Iris pigment epithelial cell (primary cell): Measurements from ENCODE around the genes MTMR4, TRIM37, YPEL2 and USP32.

- RRBS, result no CpG with 5 or more reads among the region's 7 CpGs
Measured at GRCh38 chr17:58313970-58314665, 14.5 kb downstream of the TSPOAP1 start.

DNA sequence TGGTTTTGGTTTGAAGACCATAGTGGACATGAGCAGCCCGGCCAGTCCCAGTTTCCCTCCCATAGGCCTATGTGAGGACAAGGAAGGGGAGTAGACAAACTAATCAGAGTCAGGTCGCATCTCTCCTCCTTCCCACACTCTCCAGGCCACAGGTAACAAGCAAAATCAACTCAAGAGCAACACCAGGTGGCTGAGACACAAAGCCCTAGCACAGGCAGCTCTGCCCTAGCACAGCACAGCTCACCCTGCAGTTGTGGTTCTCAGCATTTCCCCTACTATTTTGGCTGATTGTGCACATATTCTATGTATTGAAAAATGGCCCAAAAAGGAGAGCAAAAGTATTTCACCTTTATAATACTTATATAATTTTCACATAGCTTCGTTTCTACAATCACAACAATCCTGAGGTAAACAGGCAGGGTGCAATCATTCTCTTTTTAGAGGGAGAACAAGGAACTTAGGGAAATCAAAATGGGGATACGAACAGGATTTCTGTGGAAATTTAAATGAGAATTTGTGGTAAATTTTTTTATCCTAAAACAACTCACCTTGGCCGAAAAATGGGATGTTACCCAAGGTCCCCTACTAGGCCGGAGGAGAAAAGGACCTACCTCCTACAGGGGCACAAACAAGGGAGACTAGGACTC lies 7.0 kb downstream of the SUPT4H1 start:
- RRBS, result no CpG with 5 or more reads among the region's 6 CpGs

DNA sequence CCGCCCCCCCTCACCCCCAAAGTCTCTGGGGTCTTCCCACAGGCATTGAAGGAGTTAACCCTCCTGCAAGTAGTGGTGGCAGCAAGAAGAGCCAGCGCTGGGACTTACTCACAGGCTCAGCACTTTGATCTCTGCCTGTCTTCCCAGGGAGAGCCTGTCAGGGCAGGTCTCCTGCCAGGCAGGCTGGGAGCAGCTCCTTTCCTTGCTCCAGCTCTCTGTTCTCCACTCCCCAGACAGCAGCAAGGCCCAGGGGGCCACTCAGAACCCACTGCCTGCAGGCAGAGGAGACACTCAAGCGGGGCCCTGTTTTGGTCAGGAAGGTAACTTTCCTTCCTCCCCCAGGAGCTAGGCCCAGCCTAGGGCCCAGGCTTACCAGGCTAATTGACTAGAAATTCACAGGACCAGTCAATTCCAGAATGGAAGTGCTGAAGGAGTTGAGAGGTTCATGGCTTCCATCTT lies 12.7 kb upstream of the SUPT4H1 start:
- RRBS, result no CpG with 5 or more reads among the region's 3 CpGs

GRCh38 chr17:58375065-58375738 lies 23.2 kb upstream of the SUPT4H1 start:
- RRBS, result no CpG with 5 or more reads among the region's 9 CpGs

GRCh38 chr17:58376941-58377829 lies 25.2 kb upstream of the SUPT4H1 start:
- RRBS, result no CpG with 5 or more reads among the region's 6 CpGs

DNA sequence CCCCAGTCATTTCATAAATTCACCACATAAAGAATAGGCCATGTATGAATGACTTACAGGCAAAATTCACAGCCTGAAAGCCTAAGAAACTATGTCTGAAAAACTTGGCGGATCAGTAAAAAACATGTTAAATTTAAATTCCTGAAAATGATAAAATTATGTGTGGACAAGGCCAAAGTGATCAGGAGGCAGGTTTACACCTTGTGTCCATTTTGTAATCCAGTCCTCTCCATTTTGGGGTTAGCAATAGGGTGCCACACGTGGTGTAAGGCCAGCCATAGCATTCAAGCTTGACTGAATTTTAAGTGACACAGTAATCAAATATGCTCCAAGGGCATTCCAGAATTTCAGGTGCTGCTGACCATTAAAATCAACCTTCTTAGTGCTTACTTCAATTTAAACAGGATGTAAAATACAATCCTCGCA lies 2.8 kb downstream of the RNF43 start:
- RRBS, result no CpG with 5 or more reads among the region's 3 CpGs

DNA sequence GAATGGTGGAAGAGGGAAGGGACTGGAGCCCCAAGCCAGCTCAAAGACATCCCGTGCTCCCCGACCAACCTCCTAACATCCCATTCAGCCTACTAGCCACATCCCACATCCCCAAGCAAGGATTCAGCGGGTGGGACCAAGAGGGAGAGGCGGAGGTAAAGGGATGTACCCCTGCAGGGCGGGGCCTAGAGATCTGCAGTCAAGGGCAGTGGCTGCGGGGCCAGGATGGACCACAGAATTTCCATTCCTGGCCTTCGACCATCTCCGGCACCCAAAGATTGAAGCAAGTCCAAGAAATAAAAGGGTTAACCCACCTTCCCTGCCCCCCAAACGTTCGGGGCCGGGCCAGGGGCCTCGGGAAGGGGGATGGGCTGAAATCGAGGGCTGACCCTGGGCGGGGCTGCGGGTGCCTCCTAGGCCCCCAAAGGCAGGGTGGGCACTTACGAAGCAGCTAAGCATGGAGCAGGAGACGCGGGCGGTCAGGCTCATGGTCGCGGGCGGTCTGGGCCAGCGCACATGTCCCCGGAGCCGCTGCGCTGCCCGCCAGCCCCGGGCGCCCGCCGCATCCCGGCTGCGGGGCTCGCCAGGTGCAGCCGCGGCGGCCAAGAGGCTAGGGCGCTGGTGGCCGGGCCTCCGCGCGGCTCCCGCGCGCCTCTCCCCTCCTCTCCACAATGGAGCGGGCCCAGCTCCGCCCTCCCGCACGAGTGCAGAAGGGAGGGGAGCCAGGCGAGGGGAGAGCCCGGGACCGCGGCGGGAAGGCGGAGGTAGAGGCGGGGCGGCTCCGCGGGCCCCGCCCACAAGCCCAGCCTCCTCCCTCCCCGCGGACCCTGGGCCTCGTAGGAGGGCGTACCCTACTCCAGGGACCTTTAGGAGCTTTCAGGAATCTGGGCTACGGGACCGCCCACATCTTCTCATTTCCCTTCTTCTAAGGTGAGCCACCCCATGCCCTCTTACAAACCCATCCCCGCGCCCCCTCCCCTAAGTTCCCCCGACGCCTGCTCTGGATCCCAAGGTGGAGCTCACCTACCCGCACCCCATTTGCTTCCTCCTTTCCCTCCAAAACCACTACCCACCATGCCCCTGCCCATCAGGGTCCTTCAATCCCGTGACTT lies at the start of gene MTMR4:
Gene MTMR4 (minus strand): TSS at position 720 of the 1,112 bp plus-strand sequence.
- RRBS, result 9% methylated on average over 14 of the region's 72 CpGs

GRCh38 chr17:58538992-58539363 lies 5.2 kb downstream of the SEPTIN4 start:
- RRBS, result no CpG with 5 or more reads among the region's 5 CpGs

GRCh38 chr17:59093541-59094234 lies 13.0 kb downstream of the TRIM37 start:
- RRBS, result no CpG with 5 or more reads among the region's 11 CpGs

GRCh38 chr17:59106570-59107735 lies at the start of gene TRIM37:
Gene TRIM37 (minus strand): TSS chr17:59106880.
- RRBS, result 2% methylated on average over 15 of the region's 85 CpGs

DNA sequence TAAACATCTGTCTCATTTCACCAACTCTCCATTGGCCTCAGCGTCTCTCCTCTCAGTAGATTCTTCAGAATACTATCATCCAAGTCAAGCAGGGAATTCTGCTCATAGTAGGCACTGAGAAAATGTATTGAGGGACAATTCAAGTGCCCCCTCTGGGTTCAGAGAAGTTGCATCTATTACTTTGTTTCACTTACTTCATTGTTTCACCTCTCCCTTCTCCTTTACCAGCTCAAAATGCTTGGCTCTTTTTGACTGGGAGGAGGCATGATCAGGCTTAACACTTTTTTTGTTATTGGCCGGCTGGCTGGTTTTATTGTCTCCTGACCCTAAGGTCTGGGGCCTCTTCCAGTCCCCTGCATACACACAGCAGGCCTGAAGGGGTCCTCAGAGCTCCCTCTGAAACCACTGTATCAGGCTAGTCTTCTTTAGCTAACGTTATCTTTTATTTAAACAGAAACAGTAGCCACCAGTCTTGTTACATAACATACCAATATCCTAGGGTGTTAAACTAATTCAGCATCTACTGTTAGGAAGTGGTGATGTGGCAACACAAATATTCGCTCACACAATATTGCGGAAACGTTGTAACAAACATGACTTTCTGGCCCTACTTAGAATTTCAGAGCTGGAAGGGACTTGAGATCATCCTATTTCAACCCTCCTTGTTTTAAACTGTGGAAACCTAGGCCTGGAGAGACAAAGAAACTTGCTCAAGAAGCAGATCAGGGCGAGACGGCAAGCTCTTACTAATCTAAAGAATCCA lies 1.9 kb upstream of the YPEL2 start:
- RRBS, result no CpG with 5 or more reads among the region's 8 CpGs

DNA sequence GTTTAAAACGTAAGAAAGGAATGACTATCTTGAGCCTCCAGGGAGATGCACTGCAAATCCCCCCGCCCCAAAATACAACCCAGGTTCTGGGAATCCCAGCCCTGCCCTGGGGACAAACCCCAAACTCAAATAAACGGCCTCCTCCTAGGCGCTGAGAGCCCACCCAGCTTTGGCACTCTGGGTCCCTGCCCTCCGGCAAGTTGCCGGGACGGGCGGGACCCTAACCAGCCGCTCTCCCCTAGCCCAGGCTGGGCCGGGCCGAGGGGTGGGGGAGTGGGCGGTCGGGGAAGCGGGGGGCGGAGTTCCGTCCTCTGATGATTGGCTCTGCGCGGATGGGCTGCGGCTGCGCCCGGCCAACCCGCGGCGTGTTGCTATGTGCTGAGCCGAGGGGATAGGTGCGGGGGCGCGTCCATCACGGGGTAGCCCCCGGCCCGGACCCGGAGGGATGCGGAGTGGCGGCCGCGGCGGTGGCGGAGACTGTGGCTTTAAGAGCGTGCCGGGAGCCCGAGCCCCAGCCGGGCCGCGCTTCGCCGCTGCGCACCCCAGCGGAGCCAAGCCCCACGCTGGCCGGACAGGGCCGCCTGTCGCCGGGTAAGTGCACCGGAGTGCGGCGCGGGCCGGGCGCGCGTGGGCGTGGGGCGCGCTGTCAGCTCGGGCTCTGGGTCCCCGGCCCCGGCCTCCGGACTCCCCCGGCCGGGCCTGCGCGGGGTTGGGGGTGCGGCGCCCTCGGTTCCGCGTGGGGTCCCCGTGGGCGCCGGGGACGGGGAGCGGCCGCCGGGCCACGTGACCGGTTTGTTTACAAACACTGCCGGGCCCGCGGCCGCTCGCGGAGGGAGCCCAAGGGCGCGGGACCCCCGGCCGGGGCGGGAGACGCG lies at the start of gene YPEL2:
Gene YPEL2 (plus strand): TSS at position 422 of the 875 bp plus-strand sequence.
- RRBS, result 2% methylated on average over 66 of the region's 99 CpGs

- RRBS, result no CpG with 5 or more reads among the region's 20 CpGs
Measured at GRCh38 chr17:59619009-59619381, 700 bp upstream of the CLTC start.

DNA sequence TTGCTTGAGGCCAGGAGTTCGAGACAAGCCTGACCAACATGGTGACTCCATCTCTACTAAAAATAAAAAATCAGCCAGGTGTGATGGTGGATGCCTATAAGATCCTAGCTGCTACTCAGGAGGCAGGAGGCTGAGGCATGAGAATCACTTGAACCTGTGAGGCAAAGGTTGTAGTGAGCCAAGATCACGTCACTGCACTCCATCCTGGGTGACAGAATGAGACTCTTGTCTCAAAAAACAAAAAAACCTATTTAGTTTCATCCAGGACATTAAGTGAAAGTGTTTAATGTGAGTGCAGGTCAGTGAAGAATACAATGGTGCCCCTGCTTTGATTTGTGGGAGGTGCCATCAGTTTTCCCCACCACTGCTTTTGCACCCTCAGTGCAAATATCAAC lies 11.8 kb downstream of the PTRH2 start:
- RRBS, result no CpG with 5 or more reads among the region's 2 CpGs

DNA sequence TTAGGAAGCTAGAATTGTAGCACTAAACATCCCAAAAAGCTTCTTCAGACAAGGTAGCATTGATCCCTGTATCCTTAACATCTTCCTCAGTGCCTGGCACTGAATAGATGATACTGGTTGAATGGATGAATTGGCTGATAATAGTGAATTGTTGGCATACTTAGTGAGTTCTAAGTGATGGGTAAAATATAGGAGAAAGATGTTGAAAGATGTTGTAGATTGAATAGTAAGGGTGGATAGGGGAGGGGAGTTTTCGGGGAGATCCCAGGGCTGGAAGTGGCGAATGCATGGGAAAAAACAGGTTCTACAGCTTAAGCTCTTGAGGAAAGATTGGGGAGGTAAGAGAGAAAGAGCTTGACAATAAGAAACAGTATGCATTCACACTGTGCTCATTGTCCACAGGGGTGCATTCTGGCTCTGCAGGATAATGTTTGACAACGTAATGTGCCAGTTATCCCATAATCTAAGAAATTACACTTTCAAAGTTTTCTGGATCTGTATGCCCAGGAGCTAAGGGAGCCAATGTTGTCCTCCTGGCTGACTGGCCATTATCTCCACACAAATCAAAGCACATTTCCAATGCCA lies 35.6 kb downstream of the TUBD1 start:
- RRBS, result no CpG with 5 or more reads among the region's 3 CpGs

GRCh38 chr17:60077909-60078522 lies 705 bp downstream of the HEATR6 start:
- RRBS, result no CpG with 5 or more reads among the region's 15 CpGs

- RRBS, result no CpG with 5 or more reads among the region's 3 CpGs
Measured at GRCh38 chr17:60194191-60194800, 44.5 kb downstream of the CA4 start.

DNA sequence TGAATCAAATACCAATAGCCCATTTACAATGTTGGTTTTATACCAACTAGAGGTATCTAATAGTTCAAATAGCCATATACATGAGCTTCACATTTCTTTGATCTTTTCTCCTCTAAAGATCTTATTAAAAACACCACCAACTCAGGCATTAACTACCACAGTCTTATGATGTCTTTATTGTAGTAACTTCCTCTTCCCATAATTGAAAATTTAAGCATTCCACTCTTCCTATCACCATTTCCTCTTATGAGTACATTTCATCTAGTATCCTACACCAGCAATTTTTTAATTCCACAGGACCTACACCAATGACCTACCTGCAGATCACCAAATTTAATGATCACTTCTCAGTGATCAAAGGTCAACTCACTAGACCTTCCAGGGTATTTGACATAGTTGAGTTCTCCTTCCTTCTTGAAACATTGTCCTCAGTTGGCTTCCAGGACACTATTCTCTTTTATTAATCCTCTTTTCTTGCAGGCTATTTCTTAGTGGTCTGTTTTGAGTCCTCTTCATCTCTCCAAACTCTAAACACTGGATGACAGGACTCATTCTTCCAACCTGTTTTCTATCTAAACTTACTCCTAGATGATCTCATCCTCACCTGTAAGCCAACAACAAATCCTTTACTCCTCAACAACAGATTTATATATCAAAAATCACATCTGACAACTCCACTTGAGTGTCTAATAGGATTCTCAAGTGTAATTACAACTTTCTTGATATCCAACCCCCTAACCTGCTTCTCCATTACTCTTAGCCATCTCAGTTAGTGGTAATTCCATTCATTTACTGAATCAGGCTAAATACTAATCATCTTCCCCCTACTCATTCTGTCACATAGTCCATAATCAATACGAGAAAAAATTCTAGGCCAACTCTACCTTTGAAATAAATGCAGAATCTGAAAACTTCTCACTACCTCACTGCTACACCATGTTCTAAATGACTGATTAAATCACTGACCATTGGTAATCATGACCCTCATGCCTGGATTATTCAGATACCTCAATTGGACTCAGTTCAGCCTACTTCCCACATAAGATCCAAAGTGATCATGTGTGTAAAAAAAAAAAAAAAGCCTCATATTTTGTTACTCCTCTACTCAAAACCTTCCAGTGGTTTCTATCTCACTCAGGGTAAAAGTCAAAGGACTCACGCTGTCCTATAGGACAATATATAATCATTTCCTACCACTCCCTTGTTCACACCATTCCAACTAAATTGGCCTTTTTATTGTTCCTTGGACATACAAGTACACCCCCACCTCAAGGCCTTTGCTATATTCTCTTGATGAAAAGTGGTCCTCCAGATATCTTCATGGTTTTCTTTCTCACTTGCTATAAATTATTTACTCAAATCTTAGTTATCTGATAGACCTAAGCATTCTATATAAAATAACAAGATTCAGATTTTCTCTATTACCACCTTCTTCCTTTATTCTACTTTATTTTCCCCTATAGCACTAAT lies 99.7 kb downstream of the USP32 start:
- RRBS, result no CpG with 5 or more reads among the region's 2 CpGs

- RRBS, result 7% methylated on average over 6 of the region's 19 CpGs
Measured at GRCh38 chr17:60391558-60391851, 428 bp downstream of the USP32 start.

- RRBS, result under 1% methylated on average over 36 of the region's 81 CpGs
Measured at GRCh38 chr17:60391852-60392797, at the start of gene USP32. Gene USP32 (minus strand): TSS chr17:60392133.